Metastatic Lung Carcinoma in the Adrenal Gland (tissue), 1 donor: ENCODE results near the gene ECHDC1.

- PRO-cap: no peak
Observed at GRCh38 chr6:125313954-125314236, 12.1 kb upstream of the HDDC2 start.

GRCh38 chr6:125430498-125430744 is 128.7 kb upstream of the HDDC2 start:
- PRO-cap: no peak

GRCh38 chr6:125534255-125534976 is 215.0 kb upstream of the HEY2 start:
- PRO-cap: no peak

- PRO-cap: bidirectional peak, plus-strand start at chr6:125780425, minus-strand start at chr6:125780322
Observed at GRCh38 chr6:125780221-125780585, 10.6 kb upstream of the NCOA7 start.

DNA sequence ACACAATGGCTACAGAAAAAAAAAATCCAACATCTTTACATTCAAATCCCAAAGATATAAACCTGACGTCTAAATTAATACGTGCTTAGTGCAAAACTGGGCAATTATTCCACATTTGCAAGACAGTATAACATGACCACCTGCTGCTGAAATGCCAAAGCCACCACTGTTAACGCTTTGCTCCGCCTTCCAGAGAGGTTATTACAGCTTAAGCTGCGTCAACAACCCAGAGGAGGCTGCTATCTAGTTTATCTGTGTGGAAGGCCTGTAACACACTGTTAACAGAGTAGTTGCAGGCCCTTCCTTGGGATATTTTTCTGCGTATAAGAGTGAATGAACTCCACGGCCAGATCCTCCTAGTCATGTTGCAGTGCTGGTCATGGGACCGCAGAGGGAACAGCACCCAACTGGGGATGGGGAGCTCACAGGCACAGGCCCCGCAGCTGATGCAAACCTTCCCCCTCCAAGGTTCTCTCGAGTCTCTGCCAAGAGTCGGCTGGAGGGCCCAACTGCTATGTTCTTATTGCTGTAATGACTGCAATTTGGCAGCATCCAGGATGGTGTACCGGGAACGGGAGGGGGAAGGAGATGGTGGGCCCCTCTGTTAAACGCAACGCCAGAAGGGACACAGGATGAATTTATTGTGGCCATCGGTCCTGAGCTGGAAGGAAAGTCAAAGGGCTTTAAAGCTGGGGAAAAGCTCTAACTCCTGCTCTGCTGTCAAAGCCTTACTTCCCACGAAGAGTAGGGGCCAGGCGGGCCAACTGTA is 998 bp upstream of the NCOA7 start:
- PRO-cap: bidirectional peak, plus-strand start at position 246 of the sequence, minus-strand start at position 168 of the sequence

GRCh38 chr6:125845041-125845586 is 54.4 kb downstream of the NCOA7 start:
- PRO-cap: no peak

GRCh38 chr6:125867469-125868066 is 76.8 kb downstream of the NCOA7 start:
- PRO-cap: bidirectional peak, plus-strand start at chr6:125867887, minus-strand start at chr6:125867576; unidirectional peak, plus-strand start at chr6:125867950

DNA sequence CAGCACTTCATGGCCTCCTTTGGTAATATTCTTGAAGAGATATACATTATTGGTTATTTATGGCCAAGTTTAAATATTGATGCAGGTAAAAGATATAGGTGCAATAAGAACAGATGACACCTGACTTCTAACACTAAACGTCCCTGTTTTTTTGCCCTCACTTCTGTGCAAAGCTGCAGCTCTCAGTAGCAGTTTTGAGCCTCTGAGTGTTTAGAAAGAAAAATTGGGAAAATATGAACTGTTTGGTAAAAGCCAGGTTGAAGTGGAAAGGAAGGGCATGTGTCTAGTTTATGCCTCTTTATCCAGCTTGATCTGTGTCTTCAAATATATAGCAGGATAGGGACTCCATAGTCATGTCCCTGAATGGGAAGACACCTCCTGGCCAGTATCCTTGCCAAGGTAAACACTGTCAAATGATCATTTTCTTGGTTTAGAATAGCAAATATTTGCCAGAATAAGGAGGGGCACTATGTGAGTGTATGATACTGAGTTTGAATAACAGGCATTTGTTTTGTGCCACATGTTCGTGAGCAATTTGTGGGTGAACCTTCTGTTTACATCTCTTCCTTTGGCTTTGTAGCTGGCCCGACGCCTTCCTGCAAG is 34.4 kb upstream of the HINT3 start:
- PRO-cap: no peak

DNA sequence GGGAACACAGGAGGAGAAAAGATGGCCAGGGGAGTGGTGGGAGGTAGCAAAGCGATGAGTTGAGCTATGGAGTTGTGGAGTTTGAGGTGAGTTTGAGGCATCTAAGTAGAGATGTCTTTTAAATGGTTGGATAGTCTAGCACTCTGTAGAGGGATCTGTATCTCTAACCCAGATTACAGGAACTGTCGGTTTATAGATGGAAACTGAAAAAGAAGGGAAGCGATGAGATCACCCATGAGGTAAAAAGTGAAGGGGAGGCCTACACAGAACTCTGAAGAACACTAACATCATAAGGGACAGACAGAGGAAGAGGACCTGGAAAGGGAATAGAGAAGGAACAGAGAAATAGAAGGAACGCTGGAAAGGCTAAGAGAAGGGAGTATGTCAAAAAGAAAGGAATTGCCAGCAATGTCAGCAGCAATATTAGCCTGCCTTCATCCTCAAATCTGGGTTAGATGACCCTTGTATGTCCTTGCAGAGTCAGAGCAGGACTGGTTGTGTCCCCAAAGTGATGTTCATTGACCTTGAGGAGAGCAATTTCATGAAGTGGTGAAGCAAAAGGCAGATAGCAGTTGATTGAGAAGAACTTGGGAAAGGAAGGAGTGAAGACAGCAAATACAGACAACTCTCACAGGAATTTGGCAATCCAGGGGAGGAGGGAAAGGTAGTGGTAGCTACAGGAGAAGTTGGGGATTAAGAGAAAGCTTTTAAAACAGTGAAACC is 2.6 kb downstream of the HINT3 start:
- PRO-cap: no peak

GRCh38 chr6:125987022-125987482 is 712 bp downstream of the TRMT11 start:
- PRO-cap: no peak

GRCh38 chr6:126095601-126096168 is 109.3 kb downstream of the TRMT11 start:
- PRO-cap: no peak

- PRO-cap: bidirectional peak, plus-strand start at chr6:127343429, minus-strand start at chr6:127343336; bidirectional peak, plus-strand start at chr6:127343593, minus-strand start at chr6:127343609
Observed at GRCh38 chr6:127342941-127343724, at the start of gene ECHDC1. Gene ECHDC1 (minus strand): TSS chr6:127343609.

DNA sequence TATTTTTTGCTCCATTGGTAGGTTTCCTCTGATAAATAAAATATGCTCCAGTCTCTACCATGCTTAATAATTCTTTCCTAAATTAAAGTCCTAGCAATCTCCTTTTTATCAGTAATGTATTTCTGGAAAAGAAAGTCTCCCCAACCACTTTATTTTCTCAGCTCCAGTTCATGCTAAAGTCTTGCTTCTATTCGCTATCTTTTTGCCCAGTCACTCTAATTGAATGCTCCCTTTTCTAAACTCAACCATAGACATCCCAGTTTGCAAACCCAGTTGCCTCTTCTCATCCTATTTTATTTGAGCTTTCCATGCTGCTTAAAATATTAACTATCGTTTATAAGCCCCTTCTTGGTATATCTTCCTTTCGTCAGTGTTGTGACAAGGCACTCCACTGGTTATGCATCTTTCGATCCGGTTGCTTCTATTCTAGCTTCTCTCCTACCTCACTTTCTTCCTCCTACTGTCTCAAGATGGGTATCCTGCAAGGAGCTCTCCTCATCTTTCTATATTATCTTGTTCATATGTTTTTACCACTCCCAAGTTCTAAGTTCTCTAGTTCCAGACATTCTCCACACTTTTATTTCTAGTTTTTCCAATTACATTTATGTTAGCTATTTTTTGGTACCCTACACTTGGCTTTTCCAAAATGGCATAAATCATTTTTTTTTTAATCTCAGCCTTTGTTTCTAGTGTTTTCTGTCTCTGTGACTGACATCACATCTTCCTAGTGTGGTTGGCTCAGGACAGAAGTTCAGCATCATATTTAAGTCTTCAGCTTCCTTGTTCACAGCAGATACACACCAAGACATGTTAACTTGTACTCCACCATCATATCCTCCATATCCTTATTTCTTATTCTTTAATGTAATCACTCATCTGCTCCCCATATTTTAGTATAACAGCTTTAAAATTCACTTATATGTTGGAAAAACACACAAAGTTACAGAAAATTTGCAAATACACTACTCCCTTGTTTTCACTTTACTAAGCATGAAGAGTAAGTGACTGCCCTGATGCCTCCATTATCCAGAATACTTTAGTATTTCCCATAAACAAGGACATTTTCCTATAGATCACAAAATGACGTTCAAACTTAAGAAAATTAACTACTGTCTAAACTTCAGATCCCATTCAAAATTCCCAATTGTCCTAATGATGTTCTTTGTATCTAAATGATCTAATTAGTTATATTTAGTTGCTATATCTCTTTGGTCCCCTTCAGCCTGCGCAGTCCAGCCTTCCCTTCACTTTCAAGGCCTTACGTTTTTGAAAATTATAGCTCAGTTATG is 150.8 kb upstream of the THEMIS start:
- PRO-cap: no peak

- PRO-cap: no peak
Observed at GRCh38 chr6:128124428-128124994, 223.7 kb upstream of the THEMIS start.

GRCh38 chr6:128222360-128222946 is 297.9 kb downstream of the PTPRK start:
- PRO-cap: no peak

- PRO-cap: no peak
Observed at GRCh38 chr6:128313870-128314918, 206.2 kb downstream of the PTPRK start.

DNA sequence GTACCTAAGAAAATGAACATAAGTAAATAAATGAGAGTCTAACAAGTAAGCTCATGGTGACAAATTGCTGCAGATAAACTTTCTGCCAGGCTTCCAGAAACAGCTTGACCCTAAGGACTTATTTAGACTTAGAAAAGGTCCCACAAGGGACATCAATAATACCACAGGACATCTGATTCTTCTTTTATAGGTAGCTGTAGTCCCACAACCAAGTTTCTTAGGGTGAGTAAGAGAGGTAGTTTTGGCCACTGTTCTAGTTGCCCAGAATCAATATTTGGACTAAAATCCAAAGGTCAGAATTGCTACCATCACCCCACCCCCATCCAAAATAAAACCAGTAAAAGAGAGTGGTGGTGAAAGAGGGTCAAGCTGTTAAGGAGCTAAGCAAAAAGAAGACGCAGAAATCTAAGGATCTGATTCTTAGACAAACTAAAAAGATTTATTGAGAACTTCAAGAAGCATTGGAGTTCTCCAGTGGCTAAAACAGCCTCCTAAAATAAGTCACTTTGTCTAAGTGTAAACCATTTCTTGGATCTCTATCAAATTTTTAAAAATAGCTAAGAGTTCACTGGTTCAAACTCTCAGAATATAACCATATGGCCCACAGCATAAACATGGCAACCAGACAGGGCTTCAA is 180.6 kb downstream of the PTPRK start:
- PRO-cap: no peak

GRCh38 chr6:128491170-128491671 is 29.2 kb downstream of the PTPRK start:
- PRO-cap: no peak

GRCh38 chr6:128517277-128517830 is 3.0 kb downstream of the PTPRK start:
- PRO-cap: no peak

- PRO-cap: no peak
Observed at GRCh38 chr6:128521375-128521785, 981 bp upstream of the PTPRK start.